Endometrial microvascular endothelial cells (primary cell): ENCODE measurements around a stretch of chr16.

GRCh38 chr16:69764174-69764502 lies 2.0 kb downstream of the WWP2 start:
- RAMPAGE, long total RNA, result no peak

GRCh38 chr16:69890419-69890894 lies 60.7 kb upstream of the CLEC18A start:
- RAMPAGE, long total RNA, result no peak

GRCh38 chr16:69935772-69936508 lies 15.2 kb upstream of the CLEC18A start:
- RAMPAGE, long total RNA, result no peak

DNA sequence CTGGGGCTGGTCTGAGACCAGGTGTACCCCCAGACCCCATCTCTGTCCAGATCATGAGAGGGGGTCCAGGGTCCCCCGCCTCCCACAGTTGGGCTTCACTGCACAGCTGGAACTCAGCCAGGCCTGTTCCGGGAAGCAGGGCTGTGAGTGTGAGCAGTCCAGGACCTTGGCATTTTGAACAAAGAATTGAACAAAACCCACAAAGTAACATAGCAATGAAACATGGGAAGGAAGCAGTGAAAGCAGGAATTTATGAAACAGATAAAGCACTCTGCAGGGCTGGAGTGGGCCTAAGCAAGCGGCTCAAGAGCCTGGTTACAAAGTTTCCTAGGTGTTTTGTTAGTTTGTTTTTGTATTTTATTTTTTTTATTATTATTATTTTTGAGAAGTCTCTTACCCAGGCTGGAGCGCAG lies 25.1 kb downstream of the CLEC18C start:
- RAMPAGE, long total RNA, result no peak

- RAMPAGE, long total RNA, result no peak
Measured at GRCh38 chr16:70249593-70250464, 1.9 kb downstream of the EXOSC6 start.

- RAMPAGE, long total RNA, result no peak
Measured at GRCh38 chr16:70283272-70283729, 6.0 kb downstream of the AARS1 start.

- RAMPAGE, long total RNA, result no peak
Measured at GRCh38 chr16:70408983-70409349, 29.9 kb downstream of the ST3GAL2 start.

GRCh38 chr16:70436678-70437484 lies 2.0 kb downstream of the ST3GAL2 start:
- RAMPAGE, long total RNA, result no peak

DNA sequence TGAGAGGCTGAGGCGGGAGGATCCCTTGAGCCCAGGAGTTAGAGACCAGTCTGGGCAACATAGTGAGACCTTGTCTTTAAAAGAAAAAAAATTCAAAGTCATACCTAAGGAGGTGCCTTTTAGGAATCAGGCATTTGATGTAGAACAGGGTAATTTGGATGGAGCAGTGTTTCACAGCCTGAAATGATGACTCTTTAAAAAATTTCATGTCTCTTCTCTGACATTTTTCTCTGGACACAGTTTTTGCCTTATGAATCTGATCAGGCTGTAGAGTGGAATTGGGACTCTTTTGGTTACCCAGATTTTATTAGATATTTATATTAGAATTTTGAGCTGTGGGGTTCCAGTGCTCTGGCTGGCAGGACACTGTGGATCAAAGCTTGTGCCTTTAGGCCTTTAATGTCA lies 14.2 kb downstream of the SF3B3 start:
- RAMPAGE, long total RNA, result no peak

DNA sequence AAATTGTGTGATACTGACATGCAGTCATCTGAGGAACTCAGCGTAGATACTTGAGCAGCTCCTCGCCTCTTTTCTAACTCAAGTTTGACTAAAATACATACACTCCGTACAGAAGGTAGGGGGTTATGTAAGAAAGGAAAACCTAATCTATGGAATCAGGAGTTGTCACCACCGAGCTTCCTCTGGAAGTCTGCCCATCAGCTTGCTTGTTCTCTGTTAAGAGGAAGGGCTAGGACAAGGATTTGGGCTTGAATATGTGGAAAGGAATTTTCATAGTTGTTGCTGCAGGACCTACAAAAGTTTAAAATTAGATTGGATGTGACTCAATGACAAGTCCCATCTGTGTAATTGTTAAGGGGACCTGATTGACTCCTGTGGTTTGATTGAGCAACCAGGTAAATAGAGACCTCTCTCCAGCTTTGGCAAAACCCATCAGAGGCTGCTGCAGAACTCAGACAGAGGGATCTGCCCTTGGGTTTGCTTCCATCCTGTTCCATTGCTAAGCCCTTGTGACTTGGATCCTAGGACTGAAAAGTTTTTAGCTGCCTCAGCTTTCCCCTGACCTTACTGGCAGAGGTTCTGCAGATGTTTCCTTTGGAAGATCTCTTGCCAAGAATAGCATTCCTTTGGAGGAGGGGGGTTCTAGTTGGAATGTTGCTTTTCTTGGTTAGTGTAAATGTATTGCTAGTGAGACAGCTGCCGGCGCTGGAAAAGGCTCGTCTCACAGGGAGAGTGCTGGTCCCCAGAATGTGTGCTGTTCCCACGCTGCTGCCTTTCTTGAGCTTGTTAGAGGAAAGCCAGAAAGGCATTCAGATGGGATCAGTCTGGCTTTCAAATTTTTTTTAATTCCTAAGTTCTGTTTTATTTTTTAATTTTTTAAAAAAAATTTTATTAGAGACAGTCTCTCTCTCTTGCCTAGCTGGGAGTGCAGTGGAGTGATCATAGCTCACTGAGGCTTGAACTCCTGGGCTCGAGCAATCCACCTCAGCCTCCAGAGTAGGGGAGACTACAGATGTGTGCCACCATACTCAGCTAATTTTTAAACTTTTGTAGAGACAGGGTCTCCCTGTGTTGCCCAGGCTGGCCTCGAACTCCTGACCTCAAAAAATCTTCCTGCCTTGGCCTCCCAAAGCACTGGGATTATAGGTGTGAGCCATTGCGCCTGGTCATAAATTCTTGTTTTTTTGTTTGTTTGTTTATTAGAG lies 50.1 kb downstream of the SF3B3 start:
- RAMPAGE, long total RNA, result no peak

DNA sequence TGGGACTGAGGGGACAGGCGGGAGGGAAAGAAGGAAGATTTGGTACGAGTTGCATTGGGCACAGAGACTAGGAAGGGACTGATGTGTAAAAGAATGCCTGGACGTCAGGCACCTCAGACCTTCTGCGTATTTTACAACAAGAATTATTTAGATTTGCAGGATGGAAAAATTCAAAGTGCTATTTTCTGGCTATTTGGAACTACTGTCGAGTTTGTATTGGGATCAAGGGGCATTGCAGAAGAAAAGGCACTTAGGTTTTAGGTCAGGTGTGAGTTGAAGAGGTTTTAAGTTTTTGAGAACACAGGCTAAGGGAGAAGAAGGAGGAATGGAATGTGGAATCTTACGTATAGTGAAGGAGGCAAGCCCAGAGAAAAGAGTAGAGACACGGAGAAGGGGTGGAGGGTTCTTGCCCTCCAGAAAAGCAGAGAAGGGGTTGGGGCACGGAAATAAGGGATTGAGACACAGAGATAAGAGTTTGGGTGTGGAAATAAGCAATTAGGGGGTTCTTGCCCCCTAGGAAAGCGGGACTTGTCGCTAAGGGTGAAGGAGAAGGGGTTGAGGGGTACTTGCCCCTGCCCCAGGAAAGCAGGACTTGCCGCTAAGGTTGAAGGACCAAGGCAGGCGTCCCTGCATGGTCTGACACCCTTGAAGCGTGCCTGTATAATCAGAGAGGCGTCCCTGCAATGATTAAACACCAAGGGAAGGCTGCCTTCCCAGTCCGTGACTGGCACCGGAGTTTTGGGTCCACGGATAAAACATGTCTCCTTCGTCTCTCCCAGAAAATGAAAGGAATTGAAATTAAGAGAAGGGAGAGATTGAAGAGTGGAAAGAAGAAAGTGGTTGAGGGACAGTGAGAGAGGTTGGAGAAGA lies 25.5 kb upstream of the IL34 start:
- RAMPAGE, long total RNA, result no peak

DNA sequence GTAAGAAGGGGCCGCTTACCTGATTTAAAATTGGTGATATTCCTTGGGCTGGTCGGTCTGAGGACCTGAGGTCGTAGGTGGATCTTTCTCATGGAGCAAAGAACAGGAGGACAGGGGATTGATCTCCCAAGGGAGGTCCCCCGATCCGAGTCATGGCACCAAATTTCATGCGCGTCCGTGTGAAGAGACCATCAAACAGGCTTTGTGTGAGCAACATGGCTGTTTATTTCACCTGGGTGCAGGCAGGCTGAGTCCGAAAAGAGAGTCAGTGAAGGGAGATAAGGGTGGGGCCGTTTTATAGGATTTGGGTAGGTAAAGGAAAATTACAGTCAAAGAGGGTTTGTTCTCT lies 24.9 kb upstream of the IL34 start:
- RAMPAGE, long total RNA, result no peak

DNA sequence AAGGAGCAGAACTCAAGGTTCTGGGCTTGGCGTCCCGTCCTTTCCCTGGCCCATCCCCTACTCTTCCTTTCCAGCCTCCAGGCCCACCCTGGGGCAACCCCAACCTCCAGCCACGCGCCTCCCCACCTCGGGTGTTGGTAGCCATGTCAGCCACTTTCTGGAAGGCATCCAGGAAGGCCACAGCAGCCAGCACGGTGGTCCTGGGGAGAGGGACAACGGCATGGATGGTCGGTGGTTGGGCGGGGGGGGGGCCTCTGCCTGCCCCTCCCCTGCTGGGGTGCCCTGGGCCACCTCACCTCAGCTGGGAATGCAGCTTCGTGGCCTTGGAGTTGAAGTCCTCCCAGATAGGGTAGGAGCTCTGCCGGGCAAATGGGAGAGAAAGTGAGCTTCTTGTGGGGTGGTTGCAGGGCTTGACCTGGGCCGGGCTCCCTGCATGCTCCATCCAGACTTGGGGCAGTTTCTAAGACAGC lies 5.2 kb downstream of the MTSS2 start:
- RAMPAGE, long total RNA, result no peak

DNA sequence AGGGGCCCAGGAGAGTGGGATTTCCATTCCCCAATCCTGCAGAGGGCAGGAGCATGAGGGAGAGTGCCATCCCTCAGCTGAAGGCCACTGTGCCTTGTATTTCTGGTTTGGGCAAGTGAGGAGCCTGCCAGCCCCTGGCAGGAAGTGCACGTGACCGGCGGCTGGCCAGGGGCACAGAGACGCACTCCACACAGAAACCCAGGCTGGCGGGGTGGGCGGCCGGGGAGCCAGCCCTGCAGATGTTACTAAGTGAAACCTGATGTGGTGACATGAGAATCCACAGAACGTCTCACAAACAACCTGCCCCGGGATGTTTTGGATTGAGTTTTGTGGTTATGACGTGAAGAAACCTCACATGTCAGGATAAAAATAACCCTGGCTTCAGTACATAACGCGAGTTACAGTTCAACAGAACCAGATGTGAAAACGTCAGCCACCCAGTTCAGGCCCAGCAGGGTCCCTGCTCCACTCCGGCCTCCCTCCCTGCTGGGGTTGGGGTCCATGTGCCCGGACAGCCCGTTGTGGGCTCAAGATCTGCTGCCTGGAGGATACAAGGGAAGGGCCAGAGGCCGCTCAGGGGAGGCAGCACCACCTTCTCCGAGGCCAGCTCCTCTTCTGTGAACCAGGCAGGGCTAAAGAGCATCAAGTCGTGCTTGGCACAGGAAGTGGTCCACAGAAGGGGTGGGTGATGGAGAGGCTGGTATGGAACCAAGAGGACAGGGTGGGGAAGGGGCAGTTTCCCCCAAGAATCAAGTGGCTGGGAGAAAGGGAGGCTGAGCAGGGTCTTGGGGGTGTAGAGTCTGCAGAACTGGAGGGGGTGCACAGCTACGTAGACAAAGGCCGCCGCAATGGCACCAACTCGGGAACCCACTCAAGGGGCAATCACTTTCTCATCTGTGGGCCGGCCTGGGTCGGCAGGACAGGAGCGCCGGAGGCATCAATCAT lies 51.9 kb upstream of the MTSS2 start:
- RAMPAGE, long total RNA, result no peak

DNA sequence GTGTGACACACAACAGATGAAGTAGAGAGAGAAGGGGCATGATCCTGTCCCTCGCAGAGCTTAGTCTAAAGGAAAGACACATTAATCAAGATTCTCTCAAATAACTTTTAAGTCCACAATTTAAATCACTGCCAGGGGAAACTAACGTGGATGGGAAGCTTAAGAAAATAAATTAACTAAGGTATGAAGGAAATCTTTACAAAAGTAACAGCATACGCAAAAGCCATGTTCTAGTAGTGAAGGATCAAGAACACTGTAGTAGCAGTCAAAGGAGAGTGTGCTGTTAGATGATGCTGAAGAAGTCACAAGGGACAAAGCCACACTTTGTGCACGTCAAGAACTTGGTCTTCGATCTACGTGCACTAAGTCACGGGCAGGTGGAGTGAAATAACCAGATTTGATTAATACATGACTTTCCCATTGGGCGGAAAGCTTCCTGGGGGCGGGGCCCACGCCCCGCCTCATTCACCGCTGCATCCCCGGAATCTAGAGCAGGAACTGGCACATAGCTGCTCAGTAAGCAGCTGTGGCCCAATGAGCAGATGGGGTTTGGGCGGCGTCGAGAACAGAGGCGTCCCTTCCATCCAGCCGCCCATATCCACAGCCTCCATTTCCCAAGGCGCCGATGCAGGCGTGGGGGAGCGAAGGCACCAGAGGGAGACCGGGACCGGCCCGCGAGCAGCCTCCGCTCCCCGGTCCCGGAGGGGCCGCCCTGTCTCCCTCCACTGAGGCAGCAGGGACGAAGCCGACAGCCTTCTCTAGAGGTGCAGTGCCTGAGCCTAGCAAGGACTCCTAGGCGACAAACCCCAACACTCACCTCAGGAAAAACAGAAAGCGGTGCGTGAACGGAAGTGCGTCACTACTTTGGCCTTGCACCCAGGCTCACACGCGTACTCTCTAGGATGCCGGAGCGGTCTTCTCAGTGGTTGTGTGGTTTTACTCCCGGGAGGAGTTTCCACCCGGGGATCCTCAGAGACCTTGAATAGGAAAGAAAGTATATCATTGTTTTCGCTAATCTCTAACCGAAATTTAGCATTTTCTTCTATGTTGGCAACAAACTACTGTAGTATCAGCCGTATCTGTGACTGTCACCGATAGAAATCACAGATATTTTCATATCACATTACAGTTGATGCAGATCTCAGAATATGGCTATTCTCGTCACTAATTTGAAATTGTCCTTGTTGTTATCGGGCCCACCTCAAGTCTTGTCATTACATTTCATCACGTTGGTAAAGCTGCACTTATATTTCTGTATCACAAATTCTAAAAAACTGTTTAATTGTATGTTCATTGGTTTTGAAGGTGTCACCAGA lies 4.9 kb downstream of the ZNF19 start:
- RAMPAGE, long total RNA, result no peak

DNA sequence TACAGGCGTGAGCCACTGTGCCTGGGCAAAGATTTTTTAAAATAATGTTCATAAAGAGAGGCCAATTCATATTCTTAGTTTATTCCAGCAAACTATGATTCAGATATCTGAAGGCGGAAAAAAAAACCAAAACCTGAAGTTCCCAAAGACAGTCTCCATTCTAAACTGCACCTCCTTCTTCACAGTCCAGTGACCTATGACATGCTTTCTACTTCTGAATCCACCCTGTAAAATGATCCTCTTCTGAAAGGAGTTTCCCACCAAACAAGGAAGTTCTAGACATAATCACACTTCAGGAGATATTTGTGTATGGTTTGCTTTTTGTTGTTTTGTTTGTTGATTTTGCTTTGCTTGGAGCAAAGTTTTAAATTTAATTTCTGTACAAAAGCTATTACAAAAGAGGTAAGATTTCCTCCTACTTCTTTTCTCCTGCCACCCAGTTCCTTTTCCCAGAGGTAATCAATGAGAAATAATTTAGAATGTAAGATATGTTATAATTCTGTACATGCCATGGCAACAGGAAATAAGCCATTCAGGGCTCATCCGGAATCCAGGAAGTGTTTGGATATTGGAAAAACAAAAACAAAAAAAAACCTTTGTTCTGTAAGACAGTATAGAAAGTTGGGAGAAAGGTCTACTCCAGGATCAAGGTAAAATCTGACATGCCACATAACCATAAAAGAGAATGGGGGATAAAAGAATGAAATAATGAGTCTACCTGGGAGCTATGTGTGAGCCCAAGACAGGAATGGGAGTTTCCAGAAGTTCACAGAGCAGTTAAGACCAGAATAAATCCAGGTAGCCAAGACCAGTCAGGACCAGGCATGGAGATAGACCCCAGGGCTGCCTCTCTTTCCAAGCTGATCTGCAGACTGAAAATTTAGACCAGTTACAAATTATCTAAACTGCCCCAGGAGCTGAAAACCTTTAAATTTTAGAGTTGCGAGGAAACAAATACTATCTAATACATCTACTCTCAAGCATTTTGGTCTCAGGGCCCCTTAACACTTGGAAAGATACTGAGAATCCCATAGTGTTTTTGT lies 12.6 kb upstream of the CHST4 start:
- RAMPAGE, long total RNA, result no peak

- RAMPAGE, long total RNA, result no peak
Measured at GRCh38 chr16:71581420-71582180, 4.7 kb upstream of the TAT start.

GRCh38 chr16:71626760-71627290 lies 841 bp downstream of the MARVELD3 start:
- RAMPAGE, long total RNA, result no peak

DNA sequence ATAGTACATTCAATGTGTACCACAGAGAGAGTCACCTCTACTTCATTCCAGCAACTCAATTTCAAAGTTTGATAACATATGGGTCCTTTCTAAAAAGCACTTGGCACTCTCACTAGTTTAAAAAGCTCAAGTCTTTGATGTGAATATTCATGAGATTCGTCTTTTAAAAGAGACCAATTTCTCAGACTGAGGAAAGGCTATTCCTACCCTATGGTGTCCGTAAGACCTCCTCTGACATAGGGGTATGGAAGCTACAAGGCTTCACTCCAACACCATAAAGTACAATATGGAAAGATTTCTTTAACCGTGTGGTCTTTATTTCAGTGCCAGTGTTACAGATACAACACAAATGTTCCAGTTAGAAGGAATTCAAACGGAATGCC lies 7.1 kb upstream of the PHLPP2 start:
- RAMPAGE, long total RNA, result no peak

- RAMPAGE, long total RNA, result no peak
Measured at GRCh38 chr16:71745063-71745743, 20.7 kb upstream of the PHLPP2 start.